Right atrium auricular region (tissue), 2 donors: ENCODE measurements around a stretch of chr9.

DNA sequence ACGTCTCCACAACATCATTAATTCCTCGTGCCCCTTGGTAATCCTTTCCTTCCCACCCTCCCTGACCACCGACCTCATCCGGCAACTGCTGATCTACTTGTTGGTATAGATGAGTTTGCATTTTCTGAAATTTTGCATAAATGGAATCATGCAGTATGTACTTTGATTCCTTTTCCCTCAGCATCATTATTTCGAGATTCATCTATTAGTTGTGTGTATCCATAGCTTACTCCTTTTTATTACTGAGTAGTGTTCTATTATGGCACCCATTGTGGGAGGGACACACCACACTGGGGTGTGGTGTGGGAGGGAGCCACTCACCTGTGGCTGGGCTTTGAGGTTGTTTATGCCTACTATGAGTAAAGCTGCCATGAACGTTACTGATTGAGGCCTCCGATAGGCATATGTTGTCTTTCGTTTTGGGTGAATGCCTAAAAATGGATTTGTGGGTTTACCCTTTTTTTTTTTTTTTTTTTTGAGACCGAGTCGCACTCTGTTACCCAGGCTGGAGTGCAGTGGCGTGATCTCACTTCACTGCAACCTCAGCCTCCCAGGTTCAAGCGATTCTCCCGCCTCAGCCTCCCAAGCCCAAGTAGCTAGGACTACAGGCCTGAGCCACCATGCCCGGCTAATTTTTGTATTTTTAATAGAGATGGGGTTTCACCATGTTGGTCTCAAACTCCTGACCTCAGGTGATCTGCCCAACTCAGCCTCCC lies 36.2 kb downstream of the NAIF1 start:
- PRO-cap = no peak
- RAMPAGE, long total RNA, 2 experiments = no peak in any of the 2 experiments

DNA sequence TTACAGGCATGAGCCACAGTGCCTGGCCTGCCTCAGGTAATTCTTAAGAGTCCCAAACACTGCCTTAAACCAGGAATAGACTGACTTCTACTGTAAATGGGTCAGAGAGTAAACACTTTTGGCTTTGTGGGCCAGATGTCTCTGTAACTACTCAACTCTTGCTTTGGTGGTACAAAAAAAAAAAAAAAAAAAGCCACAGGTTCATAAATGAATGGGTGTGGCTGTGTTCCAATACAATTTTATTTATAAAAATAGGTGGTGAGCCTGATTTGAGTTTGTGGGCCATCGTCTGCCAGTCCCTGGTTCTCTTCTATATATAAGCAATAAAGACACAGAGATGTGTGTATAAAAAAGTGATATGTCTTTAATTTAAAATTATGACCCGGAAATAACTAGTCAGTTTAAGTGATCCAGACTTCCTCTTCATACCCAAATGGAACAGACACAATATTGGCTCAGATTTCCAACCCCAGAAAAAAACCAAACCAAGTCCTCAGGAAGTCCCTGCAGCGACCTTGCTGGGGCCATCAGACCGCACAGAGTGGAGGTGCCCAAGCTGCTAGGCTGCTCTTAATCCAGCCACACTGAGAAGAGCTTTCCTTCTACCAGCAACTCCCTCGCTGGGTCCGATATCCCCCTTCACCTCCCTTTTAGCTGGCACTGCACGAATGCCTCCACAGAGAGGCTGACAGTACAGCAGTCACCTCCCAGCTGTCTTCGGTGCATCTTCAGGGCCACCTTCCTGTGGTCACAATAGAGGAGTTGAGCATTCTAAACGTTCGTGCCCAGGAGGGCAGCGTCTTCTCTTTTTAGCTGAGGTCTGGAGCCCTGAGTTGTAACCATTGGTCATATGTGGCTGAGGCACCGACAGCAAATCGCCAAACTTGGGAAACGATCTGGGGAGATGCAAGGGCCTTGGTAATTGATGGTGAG lies 6.0 kb downstream of the NAIF1 start:
- PRO-cap = no peak
- RAMPAGE, long total RNA, 2 experiments = no peak in any of the 2 experiments

GRCh38 chr9:128098166-128099196 lies 29.0 kb downstream of the PTGES2 start:
- PRO-cap = bidirectional peak, plus-strand start at chr9:128098511, minus-strand start at chr9:128098291; bidirectional peak, plus-strand start at chr9:128099045, minus-strand start at chr9:128098729; bidirectional peak, plus-strand start at chr9:128099156, minus-strand start at chr9:128099121
- RAMPAGE, long total RNA, 2 experiments = start-site peak on the plus strand in 1 of 2 experiments, at chr9:128098461-128099117 at its widest, 10 to 101 reads per replicate

DNA sequence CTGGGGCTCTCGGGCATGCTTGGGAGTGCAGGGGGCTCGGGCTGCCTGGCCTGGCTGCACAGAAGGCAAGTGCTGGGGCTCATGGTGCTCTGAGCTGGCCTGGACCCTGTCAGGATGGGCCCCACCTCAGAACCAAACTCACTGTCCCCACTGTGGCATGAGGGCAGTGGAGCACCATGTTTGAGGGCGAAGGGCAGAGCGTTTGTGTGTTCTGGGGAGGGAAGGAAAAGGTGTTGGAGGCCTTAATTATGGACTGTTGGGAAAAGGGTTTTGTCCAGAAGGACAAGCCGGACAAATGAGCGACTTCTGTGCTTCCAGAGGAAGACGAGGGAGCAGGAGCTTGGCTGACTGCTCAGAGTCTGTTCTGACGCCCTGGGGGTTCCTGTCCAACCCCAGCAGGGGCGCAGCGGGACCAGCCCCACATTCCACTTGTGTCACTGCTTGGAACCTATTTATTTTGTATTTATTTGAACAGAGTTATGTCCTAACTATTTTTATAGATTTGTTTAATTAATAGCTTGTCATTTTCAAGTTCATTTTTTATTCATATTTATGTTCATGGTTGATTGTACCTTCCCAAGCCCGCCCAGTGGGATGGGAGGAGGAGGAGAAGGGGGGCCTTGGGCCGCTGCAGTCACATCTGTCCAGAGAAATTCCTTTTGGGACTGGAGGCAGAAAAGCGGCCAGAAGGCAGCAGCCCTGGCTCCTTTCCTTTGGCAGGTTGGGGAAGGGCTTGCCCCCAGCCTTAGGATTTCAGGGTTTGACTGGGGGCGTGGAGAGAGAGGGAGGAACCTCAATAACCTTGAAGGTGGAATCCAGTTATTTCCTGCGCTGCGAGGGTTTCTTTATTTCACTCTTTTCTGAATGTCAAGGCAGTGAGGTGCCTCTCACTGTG lies 19.2 kb downstream of the PTGES2 start:
- PRO-cap = no peak
- RAMPAGE, long total RNA, 2 experiments = no peak in any of the 2 experiments

GRCh38 chr9:128160492-128160753 lies 358 bp downstream of the BBLN start:
- PRO-cap = no peak
- RAMPAGE, long total RNA, 2 experiments = no peak in any of the 2 experiments

- PRO-cap = no peak
- RAMPAGE, long total RNA, 2 experiments = start-site peak on the minus strand in 1 of 2 experiments, at chr9:128169423-128169540 at its widest, 13 reads per replicate
Observed at GRCh38 chr9:128168907-128169790, 9.1 kb downstream of the BBLN start.

- PRO-cap = no peak
- RAMPAGE, long total RNA, 2 experiments = no peak in any of the 2 experiments
Observed at GRCh38 chr9:128176263-128176765, 15.1 kb downstream of the CIZ1 start.

DNA sequence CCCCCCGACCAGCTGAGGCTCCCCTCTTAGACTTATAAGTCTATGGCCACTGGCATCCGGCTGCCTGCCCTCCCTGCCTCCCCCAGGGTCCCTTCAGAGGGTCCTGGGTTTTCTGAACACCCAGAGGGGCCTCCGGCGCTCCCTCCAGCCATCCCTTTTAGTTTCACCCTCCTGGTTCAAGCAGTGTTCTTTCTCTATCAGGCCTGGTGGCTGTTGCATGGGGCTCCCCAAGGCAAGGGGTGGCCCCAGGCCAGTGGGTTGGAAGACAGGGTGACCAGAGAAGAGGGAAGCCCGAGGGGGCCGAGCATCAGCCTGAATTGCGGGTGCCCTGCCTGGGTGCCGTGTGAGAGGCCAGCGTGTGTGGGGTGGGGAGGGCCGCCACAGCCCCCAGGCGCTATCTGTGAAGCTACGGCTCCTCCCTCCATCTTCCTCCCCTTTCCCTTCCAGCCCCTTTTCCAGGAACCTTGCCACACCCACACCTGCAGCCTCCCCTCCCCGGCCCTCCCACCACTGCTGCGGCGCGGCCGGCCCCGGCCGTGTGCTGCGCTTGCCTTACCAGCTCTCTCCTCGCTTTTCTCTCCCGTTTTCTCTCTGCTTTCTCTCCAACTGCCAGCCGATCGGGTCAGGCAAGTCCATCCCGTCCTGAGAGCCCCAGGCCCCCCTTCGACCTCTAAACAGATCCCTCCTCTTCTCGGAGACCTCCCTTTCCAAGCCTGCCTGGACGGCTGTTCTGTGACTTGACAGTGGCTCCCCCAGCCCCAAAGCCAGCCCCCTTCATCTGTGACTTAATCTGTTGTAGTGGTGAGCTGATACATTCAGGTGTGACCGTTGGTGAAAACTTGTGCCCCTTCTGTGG lies 21.5 kb downstream of the GOLGA2 start:
- PRO-cap = no peak
- RAMPAGE, long total RNA, 2 experiments = no peak in any of the 2 experiments

DNA sequence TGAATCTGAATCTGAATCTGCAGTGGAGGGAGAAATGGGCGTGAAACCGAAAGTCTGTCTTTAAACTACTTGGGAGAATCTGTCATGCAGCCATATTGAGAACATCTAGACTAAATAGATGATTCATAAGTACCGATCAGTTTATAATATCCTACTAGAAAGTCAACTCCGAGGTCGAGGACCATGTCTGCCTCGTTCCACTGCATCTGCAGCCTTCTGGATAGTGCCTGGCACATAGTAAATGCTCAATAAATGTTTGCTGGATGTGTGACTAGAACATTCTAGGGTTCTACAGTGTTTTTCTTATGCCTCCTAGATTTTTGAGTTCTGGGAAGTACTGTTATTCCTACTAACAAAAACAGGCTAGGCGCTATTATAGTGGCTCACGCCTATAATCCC lies 668 bp downstream of the COQ4 start:
- PRO-cap = no peak
- RAMPAGE, long total RNA, 2 experiments = no peak in any of the 2 experiments

DNA sequence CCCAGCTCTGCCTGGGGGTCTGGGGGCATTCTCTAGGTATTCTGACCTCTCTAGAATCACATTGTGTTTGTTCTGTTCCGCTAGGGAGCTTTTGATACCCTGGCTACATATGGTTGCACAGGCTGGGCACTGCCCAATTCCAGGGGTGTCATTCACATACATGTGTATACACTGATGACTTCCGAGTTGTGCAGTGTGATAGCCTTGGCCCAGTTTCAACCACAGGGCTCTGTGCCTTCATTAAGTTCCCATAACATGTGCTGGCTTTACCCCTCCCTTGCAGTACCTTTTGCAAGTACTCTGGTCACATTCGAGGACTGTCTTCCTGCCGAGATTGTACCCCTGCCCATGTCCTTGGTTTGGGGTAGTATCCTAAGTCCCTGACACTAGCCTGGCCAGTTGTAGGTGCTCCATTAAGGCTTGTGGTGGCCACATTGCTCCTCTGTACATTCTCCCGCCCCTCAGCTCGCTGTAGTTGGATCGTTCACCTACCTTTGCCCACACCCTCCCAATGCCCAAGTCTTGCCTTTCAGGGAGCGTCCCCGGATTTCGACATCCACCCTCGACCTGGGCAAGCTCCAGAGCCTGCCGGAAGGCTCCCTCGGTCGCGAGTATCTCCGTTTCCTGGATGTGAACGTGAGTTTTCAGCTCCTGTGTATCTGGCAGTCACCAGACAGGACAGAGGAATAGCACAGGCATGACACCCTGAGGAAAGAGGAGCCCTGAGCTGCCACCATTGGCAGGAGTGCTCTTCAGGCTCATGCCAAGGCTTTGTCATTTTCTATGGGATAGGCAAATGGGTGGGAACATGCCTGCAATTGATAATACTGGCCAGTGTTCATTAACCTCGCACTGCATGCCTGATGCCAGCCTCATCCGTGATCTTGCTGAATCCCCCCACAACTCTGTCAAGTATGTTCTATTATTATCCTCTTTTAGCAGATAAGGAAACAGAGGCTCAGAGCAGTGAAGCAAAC lies 2.9 kb downstream of the COQ4 start:
- PRO-cap = no peak
- RAMPAGE, long total RNA, 2 experiments = no peak in any of the 2 experiments

DNA sequence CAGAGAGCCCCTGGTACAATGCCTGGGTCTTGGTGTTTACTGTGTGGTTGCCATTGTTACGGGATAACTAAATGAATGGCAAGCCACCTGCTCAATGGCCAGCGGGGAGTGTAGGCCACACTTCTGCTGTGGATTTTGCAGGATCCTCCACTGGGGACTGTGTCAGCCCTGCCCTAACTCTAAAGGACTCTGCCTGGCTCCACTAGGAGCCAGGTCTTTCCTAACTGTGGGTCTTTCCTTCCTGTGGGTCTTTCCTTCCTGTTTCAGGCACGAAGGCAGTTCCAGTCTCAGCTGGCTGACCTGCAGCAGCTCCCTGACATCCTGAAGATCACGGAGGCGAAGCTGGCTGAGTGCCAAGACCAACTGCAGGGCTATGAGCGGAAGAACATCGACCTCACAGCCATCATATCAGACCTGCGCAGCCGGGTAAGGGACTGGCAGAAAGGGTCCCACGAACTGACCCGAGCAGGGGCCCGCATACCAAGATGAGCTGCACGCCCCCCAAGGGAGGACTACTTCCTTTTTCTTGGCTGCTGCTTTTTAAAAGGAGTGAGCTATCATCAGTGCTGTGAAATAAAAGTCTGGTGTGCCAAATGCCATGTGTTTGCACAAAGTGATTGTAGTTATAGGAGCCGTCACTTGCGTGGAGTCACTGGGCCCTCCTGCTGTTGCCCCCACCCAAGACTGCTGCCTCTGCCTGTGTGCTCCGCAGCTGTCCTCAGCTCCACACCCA lies 10.1 kb upstream of the GLE1 start:
- PRO-cap = no peak
- RAMPAGE, long total RNA, 2 experiments = no peak in any of the 2 experiments

- PRO-cap = no peak
- RAMPAGE, long total RNA, 2 experiments = no peak in any of the 2 experiments
Observed at GRCh38 chr9:128503146-128504123, 1.1 kb upstream of the GLE1 start.

DNA sequence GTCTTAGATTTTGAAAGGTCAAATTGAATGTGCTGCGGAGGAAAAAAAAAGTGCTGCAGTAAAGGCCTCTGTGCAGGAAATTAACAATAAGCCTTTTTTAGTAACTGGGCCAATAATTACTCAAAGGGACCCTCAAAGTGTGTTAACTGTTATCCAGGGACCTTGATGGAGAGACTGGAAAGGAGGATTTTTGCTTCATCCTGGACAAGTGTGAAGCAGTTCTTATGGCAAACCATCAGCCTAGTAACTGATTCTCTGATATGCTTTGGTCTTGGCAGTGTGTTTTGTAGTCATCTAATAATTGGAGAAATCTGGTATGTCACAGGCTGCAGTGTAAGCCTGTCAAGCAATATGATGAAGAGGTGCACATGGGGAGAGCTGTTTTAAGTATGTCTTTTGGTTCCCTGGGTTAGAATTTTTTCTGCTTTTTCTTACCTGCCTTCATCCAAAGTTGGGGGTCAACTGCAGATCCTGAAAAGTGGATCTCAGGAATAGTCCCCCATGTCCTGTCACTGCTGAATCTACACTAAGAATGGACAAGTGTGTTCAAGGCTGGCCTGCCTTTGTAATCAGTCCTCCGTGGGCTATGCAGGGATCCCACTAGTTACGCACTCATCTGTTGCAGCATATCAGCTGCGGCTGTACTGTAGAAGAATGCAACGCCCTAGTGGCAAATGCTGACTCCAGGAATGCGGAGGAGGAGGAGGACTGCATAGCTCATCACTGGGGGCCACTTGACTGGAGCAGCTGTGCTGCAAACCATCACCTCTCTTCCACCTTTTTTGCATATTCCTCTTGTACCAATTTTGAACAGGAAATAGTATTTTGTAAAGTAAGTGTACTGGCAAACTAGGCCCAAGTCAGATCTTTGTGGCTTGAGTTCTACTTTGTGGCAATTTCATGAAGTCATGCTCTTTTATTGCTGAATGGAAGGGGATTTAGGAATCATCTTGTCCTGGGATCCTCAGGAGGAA lies 1.9 kb downstream of the SPTAN1 start:
- PRO-cap = bidirectional peak, plus-strand start at position 720 of the sequence, minus-strand start at position 538 of the sequence
- RAMPAGE, long total RNA, 2 experiments = no peak in any of the 2 experiments

DNA sequence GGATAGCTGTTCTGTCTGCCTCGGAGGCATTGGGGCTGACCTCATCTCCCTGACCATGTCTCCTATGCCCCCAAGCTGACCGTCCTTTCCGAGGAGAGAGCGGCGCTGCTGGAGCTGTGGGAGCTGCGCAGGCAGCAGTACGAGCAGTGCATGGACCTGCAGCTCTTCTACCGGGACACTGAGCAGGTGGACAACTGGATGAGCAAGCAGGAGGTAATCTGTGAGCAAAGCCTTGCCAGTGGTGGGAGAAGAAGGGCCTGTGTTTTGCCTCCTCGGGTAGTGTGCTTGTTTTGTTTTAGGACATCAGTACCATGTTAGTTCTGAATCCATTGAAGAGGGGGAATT lies 28.4 kb downstream of the SPTAN1 start:
- PRO-cap = no peak
- RAMPAGE, long total RNA, 2 experiments = start-site peak on the plus strand in 1 of 2 experiments, centred at position 139 of the sequence, 82 reads per replicate

- PRO-cap = no peak
- RAMPAGE, long total RNA, 2 experiments = no peak in any of the 2 experiments
Observed at GRCh38 chr9:128587340-128587783, 35.0 kb downstream of the SPTAN1 start.

DNA sequence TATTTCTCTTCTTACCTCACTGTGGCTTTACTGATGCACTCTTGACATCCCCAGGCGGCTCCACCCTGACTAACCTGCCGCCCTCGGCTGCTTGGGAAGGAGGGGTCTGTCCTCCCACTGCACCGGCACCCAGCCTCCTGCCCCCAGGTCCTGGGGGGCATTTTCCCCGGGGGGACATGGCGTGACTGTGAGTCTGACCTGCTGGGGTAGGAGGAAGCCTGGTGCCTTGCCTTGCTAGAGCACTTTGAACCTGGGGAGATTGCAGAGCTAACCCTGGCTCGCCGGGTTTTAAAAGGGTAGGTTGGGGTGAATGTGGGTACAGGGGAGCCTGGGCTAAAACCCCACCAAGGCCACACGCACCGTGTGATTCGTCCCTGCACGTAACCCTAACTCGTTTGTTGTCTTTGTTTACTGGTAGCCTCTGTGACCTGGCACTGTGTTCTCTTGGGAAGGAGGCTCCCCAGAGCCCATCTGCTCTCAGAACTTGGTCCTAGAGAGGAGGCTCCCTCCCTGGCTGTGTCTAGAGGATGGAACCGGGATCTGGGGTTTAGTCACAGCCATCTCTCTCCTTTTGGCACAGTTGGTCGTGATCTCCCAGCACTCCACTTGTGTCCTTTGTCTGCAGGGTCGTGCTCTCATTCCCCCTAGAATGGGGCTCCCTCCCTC lies 27.3 kb downstream of the DYNC2I2 start:
- PRO-cap = no peak
- RAMPAGE, long total RNA, 2 experiments = no peak in any of the 2 experiments

DNA sequence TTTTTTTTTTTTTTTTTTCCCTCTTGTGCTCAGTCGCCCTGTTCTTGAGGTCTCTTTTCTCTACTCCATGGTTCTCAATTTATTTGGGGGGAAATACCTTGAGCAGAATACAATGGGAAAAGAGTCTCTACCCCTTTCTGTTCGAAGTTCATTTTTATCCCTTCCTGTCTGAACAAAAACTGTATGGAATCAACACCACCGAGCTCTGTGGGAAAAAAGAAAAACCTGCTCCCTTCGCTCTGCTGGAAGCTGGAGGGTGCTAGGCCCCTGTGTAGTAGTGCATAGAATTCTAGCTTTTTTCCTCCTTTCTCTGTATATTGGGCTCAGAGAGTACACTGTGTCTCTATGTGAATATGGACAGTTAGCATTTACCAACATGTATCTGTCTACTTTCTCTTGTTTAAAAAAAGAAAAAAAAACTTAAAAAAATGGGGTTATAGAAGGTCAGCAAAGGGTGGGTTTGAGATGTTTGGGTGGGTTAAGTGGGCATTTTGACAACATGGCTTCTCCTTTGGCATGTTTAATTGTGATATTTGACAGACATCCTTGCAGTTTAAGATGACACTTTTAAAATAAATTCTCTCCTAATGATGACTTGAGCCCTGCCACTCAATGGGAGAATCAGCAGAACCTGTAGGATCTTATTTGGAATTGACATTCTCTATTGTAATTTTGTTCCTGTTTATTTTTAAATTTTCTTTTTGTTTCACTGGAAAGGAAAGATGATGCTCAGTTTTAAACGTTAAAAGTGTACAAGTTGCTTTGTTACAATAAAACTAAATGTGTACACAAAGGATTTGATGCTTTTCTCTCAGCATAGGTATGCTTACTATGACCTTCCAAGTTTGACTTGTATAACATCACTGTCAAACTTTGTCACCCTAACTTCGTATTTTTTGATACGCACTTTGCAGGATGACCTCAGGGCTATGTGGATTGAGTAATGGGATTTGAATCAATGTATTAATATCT lies 6.0 kb downstream of the SET start:
- PRO-cap = no peak
- RAMPAGE, long total RNA, 2 experiments = no peak in any of the 2 experiments

- PRO-cap = no peak
- RAMPAGE, long total RNA, 2 experiments = no peak in any of the 2 experiments
Observed at GRCh38 chr9:128720796-128721895, 2.8 kb downstream of the ZDHHC12 start.

- PRO-cap = no peak
- RAMPAGE, long total RNA, 2 experiments = no peak in any of the 2 experiments
Observed at GRCh38 chr9:128727562-128728225, 3.8 kb upstream of the ZDHHC12 start.

DNA sequence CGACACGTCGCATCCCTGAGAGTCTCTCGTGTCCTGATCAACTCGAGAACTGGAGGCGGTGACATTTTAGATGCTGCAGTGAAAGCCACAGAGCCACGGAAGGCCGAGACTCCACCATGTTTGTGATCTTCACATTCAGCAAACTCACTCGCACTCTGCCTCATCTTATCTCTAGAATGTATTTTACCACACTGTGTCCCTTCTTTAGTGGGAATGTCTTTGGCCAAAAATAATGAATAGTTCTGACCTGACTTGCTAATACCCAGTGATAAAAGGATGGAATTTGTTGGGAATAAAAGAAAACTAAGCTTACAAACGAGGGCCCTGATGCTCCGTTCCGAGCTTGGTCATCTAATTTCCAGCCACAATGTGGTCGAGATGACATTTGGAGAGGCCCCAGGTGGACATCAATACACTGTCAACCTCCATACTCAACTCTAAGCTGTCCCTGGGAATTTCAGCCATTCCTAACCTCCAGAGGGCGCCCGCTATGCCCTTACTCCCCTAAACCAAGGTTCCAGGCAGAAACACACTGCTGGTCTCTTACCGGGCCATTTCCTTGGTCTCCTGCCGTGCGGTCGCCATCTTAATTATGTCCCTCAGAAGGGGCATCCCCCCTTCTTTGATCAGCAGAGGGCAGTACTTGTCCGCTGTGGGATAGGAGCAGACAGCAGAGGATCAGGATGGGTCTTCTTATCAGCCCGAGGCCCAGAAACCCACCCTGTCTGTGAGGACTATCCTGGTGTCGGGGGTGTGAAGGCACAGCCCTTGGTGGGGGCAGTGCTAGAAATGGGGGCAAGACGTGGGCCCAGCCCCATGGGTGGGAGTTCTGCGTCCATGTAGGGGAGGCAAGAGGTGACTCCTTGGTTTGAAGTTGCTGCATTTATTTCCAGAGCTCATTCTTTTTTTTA lies 9.2 kb upstream of the ZDHHC12 start:
- PRO-cap = no peak
- RAMPAGE, long total RNA, 2 experiments = no peak in any of the 2 experiments